ENCODE measurements around the gene THYN1.

DNA sequence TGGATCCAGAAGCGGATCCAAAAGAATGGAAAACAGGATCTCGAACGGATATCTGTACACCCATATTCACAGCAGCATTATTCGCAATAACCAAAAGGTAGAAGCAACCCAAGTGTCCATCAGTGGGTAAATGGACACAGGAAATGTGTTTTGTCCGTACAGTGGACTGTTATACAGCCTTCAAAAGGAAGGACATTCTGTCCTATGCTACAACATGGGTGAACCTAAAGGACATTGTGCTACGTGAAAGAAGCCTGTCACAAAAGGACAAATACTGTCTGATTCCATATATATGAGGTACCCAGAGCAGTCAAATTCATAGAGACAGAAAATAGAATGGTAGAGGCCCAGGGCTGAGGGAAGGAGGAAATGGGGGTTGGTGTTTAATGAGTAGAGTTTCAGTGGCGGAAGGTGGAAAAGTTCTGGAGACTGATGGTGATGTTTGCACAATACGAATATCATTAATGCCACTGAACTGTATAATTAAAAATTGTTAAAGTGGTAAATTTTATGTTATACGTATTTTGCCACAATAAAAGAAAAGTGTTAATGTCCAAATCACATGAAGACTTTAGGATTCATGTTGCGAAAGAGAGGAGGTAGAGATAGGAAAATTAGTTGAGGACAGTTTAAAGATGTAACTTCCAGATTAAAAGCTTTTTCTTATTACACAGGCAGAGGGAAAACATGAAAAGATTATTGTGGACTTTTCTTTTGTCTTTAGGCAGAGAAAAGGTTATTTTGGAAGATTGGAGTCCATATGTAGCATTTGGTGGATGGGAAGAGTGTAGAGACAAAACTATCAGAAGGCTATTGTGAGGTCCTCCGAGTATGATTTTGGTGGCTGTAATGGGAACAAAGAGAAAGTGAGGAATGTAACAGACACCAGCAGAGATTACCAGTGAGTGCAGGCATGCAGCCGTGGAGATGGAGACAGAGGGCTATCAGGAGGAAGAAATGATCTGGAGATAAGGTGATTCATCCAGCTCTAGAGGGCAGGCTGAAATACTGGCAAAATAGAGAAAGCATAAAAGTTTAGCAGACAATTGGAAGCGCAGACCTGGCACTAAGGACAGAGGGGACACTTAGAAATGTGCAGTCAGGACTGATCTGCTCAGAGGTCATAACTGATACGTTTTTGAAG lies 12.4 kb downstream of the VPS26B start:
- PRO-cap = no peak

- PRO-cap = bidirectional peak, plus-strand start at chr11:134253576, minus-strand start at chr11:134253320
Observed at GRCh38 chr11:134252567-134253691, at the start of gene THYN1. Gene THYN1 (minus strand): TSS chr11:134253352.

DNA sequence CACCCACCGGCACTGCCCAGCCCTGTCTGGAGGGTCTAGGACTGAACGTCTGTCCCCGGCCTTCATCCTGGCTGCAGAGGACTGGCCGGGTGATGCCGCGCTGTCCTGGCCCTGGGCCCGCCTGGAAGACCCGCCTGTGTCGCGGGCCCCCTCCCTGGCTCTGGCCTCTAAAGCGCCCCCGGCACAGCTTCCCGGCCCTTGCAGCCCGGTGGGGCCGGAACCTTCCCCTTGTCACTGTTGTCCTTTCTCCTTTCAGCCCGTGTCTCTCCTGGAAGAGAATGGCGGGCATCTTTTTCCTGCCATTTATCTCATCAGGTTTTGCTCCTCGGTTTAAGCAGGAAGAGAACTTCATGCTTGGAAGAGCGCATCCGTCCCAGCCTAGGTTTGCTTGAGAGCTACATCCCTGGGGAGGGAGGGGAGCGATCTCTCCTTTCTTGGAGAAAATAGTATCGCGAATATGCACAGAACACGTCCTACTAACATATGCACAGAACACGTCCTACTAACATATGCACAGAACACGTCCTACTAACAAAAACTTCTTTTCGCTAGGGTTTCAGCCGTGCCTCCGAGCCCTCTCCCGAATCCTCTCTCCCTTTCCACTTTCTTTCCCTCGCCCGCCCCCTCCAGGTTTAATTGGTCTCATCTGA lies 1.0 kb downstream of the GLB1L3 start:
- PRO-cap = no peak

DNA sequence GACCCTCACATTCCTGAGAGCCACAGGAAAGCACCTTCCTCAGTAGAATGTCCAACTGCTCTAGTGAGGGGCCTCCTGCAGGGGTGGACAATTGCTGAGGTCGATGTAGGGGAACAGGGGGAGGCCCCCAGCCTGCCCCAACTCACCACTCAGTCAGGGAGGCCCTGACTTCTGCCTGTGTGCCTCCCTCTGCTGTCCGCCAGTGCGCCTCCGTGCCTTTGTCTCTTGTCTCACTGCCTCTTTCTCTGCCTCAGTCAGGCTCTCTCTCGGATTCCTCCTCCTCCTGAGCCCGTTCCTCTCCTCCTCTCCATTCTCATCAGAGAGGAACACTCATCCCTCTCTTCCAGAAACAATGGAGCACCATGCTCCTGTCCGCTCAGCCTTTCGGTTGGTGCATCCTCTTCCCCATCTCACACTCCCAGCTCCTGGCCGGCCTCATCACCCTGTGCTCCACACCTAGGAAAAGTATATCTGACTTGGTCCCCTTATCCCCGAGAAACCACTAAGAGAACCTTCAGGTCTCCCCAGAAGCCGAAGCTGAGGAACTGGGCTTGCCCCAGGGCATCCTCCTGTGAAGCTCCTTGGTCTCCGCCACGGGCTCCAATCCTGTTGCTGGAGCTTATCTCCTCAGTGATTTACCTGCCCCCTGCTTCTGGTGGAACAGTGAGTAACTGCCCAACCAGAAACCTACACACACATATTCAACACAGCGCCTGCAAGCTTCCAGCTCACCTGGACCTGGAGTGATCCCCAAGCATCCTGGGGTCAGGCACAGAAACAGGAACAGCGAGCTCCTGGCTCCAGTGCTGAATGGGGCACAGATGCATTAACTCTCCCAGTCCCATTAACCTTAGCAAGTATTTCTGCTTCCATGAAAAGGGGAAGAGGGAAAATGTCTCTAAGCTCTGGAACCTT lies 2.2 kb downstream of the B3GAT1 start:
- PRO-cap = no peak

DNA sequence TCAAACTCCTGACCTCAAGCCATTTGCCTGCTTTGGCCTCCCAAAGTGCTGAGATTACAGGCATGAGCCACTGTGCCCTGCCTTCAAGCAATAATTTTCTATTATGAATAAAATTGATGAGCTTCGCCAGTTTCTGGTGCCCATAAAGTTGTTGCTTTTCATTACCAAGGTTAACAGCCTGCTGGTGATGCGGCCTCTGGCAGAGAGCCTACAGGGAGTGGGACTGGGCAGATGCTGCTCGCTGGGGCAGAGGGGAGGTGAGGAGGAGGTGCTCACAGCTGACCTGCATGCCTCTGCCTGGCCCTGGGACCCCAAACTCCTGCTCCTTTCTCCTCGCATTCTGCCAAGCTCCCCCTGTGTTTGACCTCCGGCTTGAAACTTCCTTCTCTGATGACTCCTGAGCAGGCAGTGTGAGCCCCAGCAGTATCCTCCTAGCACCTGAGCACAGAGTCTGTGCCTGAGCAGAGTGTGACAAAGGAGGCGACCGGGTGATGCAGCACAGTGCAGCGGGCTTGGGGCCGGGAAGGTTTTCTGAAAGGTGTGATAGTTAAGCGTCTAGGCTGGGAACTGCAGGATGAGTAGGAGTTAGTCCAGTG lies 56.1 kb upstream of the B3GAT1 start:
- PRO-cap = no peak

GRCh38 chr11:134979092-134979515 lies 567.1 kb upstream of the B3GAT1 start:
- PRO-cap = no peak